Measurements from ENCODE around the genes VWA3B and INPP4A.

DNA sequence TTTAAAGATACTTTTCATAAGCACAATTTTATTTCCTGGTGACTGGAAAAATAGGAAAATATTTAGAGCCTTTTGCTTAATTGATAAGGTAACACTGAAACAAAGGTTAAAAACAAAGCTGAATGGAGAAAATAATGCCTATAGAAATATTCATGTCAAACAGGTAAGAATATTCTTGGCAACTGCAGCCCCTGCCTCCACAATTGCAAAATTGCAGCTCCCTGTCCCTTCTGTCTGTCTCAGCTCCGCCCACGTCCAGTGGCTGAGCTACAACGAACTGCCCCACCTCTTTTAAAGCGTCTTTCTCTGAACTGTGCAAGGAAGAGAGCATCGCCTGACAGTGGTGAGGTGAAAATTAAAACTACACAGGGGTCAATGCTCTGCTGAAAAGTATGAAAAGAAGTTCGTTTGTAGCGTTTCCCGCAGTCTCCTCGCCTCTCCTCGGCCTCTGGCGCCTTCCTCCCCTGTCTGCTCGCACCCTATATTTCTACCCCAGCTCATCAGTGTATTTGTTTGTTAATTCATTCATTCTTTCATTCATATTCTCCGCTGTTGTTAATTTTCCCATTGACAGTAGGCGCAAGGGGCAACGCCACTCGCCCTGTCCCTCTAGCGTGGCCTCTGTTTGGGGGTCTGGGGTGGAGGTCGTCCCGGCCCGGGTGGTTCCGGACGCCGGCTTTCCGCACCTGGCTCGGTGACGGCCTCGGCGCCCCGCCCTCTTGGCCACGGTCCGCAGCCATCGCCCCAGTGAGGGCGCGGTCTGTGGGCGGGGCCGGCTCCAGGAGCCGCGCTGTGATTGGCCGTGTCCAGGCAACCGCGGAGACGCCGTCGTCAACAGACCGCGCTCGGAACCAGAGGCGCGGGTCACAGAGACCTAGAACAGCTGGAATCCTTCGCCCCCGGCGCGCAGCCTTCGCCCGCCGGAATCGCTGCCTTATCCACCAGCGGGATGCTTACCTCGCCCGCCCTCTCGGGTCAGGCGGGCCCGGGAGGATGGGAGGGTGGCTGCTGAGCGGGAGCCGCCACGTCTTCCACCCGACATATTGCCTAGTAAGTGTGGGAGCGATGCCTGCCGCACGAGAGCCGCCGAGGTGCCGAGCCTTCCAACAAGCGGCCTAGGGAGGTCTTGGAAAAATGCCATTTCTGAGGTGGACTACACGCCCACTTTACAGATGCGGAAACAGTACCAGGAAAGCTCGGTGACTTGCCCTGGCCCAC lies at the start of gene VWA3B:
Gene VWA3B (plus strand): TSS at position 854 of the 1,218 bp plus-strand sequence.
- RRBS, result 2% methylated on average over 19 of the region's 77 CpGs
CAGE:
- cytosol, long polyA plus RNA, result no peak
- long polyA plus RNA, result no peak
- nucleus, long polyA plus RNA, result no peak

- RRBS, result no CpG with 5 or more reads among the region's 20 CpGs
CAGE:
- cytosol, long polyA plus RNA, result no peak
- long polyA plus RNA, result no peak
- nucleus, long polyA plus RNA, result no peak
These were observed 75.7 kb downstream of the VWA3B start for GRCh38 chr2:98162466-98163307.

DNA sequence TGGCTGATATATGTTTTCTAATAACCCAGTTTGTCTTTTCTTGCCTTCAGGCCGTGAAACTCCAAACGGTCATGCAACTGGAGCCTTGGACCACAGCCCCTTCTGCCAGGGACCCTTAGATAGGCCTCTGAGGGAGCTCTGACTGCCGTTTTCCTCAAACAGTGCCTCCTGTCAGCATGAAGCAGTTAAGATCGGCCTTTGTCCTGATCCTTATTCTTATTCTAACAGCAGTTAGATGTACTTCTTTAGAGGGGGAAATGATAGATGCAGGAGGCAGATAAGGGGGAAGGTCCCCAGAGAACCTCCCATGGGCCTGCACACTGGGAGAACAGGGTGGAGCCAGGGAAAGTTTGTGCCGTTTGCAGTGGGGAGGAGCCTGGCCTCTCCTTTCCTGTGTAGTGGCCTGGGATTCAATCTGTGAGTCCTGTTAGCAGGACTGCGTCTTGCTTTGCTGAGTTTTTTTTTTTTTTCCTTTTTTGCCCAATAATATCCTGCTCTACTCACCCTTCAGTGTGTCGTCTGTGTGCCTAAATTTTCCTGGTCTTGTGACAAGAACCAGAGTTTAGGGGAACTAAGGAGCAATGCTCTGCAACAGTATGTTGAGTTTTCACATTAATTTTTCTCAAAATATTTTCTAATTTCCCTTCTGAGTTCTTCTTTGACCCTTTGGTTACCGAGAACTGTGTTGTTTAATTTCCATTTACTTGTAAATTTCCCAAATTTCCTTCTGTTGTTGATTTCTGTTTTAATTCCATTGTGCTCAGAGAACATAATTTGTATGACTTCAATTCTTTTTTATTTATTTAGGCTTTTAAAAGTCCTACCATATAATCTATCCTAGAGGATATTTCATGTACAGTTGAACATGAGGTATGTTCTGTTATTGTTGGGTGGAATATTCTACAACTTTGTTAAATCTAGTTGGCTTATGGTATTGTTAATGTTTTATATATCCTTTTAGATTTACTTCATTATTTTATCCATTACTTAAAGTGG lies 7.7 kb upstream of the INPP4A start:
- RRBS, result no CpG with 5 or more reads among the region's 8 CpGs
CAGE:
- cytosol, long polyA plus RNA, result no peak
- long polyA plus RNA, result no peak
- nucleus, long polyA plus RNA, result no peak

GRCh38 chr2:98444304-98445622 lies at the start of gene INPP4A:
TSS of gene INPP4A (plus strand) at chr2:98444858.
- RRBS, result 1% methylated on average over 45 of the region's 110 CpGs
CAGE:
- cytosol, long polyA plus RNA, result no peak
- long polyA plus RNA, result no peak
- nucleus, long polyA plus RNA, result no peak

GRCh38 chr2:98445623-98446794 lies 1.4 kb downstream of the INPP4A start:
- RRBS, result no CpG with 5 or more reads among the region's 19 CpGs
CAGE:
- cytosol, long polyA plus RNA, result no peak
- long polyA plus RNA, result no peak
- nucleus, long polyA plus RNA, result no peak

DNA sequence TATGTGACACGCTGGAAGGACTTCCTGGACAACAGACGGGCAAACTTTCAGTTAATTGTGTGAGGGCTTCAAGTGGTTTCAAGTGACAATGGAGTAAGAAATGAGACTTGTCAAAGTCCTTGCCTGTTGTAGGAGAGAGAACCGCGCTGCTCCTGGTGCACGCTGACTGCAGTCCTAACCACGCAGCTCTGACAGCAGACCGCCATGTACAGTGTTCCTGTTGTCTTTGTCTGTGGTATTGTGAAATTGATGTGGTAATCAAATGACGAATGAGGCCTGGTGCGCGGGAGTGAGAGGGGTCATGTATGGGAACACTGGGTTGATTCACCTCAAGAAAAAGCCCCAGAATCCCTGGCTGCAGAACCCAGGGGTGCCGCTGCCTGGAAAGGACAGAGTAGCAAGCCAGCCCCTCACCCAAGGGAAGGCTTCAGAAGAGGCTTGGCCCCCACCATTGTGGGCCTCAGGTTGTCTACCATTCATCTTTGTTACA lies 64.0 kb downstream of the INPP4A start:
- RRBS, result no CpG with 5 or more reads among the region's 11 CpGs
CAGE:
- cytosol, long polyA plus RNA, result no peak
- long polyA plus RNA, result no peak
- nucleus, long polyA plus RNA, result no peak

GRCh38 chr2:98546809-98547858 lies 61.2 kb downstream of the COA5 start:
- RRBS, result no CpG with 5 or more reads among the region's 7 CpGs
CAGE:
- cytosol, long polyA plus RNA, result no peak
- long polyA plus RNA, result no peak
- nucleus, long polyA plus RNA, result no peak

DNA sequence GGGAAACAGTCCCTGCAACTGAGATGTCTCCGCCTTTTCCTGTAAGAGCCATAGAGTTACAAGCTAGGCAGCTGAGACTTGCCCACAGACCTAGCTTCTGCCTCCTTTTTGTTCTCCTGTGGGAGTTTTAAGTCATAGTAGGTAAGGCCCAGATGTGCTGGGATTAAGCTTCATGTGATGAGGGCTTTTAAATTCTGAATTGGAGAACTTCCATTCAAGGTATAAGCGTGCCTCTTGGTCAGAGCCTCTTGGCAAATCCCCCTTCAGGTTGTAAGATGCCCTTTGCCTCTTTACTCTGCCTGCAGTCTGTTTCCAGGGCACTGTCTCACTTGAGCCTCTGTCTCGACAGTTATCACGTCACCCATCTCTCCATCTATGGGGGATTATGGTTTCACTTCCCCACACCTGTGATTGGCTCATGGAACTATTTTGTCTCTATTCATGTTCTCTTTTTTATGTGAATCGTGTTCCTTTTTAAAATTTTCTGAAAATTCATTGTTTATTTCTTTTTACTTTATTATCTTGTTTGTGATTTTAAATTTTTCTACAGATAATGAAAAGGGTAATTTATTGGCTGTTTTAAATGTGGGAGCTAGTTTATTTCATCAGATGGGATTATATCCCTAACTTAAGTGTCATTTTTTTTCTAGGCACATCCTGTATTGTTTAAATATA lies 51.7 kb downstream of the COA5 start:
- RRBS, result no CpG with 5 or more reads among the region's 5 CpGs
CAGE:
- cytosol, long polyA plus RNA, result no peak
- long polyA plus RNA, result no peak
- nucleus, long polyA plus RNA, result no peak

GRCh38 chr2:98728098-98728688 lies 2.7 kb downstream of the MGAT4A start:
- RRBS, result no CpG with 5 or more reads among the region's 4 CpGs
CAGE:
- cytosol, long polyA plus RNA, result no peak
- long polyA plus RNA, result no peak
- nucleus, long polyA plus RNA, result no peak

GRCh38 chr2:98772596-98773168 lies 41.8 kb upstream of the MGAT4A start:
- RRBS, result no CpG with 5 or more reads among the region's 12 CpGs
CAGE:
- cytosol, long polyA plus RNA, result no peak
- long polyA plus RNA, result no peak
- nucleus, long polyA plus RNA, result no peak

- RRBS, result no CpG with 5 or more reads among the region's 2 CpGs
CAGE:
- cytosol, long polyA plus RNA, result no peak
- long polyA plus RNA, result no peak
- nucleus, long polyA plus RNA, result no peak
These were observed 93.4 kb upstream of the MGAT4A start for GRCh38 chr2:98824255-98824797.

GRCh38 chr2:98908683-98909375 lies 27.2 kb downstream of the CRACDL start:
- RRBS, result no CpG with 5 or more reads among the region's 8 CpGs
CAGE:
- cytosol, long polyA plus RNA, result no peak
- long polyA plus RNA, result no peak
- nucleus, long polyA plus RNA, result no peak

- RRBS, result no CpG with 5 or more reads among the region's 10 CpGs
CAGE:
- cytosol, long polyA plus RNA, result no peak
- long polyA plus RNA, result no peak
- nucleus, long polyA plus RNA, result no peak
These were observed 237.5 kb downstream of the AFF3 start for GRCh38 chr2:99904643-99905496.

DNA sequence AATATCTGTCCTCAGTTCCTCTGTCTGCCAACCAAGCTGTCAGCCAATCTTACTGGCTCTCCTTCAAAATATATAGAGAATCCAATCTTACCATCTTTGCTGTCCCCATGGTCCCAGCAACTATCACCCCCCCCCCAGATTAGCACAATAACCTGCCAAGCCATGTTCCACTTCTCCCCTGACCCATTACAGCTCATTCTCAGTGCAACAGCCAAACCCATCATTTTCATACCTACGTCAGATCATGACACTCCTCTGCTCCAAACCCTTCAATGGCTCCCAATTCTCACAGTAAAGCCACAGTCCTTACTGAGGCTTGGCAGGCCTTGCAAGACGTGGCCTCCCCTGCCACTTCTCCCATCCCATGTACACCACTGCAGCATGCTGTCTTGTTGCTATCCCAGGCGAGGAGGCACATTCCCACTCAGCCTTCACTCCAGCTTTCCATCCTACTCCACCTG lies 145.0 kb downstream of the AFF3 start:
- RRBS, result no CpG with 5 or more reads among the region's 3 CpGs
CAGE:
- cytosol, long polyA plus RNA, result no peak
- long polyA plus RNA, result no peak
- nucleus, long polyA plus RNA, result no peak

GRCh38 chr2:100192242-100192884 lies 50.0 kb upstream of the AFF3 start:
- RRBS, result no CpG with 5 or more reads among the region's 5 CpGs
CAGE:
- cytosol, long polyA plus RNA, result no peak
- long polyA plus RNA, result no peak
- nucleus, long polyA plus RNA, result no peak

DNA sequence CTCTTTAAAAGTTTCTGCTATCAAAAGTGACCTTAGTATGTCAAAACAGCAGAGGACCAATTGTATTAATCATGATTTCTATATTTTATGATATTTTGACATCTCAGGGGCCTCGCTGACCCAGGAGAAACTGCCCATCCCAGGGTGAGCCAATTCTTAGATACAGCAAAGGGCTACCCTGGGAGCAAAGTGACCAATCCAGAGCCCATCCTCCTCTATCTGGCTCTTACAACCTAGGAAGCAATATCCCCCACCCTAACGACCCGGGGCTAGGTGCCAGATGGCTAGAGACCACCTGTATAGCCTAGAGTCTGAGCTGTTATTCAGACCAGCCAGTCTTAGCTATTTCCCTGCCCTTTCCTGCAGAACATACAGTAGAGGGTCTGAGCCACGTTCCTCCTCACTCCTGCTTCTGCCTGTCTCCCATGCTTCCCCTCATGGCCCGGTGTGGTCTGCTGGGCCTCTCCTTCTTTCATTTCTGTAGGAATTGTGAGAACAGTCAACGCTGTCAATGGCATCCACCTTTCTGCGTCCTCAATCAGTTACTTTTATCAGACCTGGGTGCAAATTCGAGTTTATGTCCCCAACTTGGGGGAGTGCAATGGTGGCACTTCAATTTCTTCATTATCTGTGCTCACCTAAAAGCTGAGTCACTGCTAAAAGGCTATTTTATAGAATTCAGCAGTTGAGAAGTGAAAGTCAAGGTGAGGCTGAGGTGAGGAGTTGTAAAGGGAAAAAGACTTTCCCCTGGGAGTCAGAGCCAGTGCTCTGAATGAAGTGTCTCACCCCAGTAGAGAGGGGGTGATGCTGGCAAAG lies 42.6 kb downstream of the LONRF2 start:
- RRBS, result no CpG with 5 or more reads among the region's 8 CpGs
CAGE:
- cytosol, long polyA plus RNA, result no peak
- long polyA plus RNA, result no peak
- nucleus, long polyA plus RNA, result no peak

DNA sequence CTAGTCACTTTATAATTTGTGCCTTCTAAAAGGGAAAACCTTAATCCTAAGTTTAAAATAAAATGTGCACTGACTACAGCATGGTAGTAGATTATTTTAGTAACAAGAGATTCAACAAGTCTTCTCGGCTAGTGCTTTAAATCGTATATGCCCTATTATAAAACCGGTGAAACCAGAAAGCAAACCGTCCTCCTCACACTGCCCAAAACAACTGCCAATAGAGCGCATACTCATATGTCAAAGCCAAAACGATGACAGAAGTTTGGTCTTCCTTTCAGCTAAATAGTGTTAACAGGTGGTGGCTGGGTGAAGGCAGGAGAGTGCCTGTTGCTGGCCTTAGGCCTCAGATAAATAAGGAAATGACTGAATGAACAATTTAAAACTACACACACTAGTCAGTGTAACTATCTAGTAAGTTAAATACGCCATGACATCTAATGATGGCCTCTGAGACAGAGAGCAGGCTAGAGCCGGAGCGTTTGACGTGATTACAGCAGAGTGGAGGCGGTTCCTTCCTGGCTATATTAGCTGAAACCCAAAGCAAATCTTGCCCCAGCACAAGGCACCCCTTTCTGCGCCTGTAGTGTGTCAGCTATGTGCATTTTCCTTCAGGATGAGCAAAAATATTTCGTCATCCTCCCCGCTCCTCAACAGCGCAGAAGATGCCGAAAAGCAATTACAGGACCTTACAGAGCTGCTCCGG lies 1.7 kb downstream of the LONRF2 start:
- RRBS, result no CpG with 5 or more reads among the region's 17 CpGs
CAGE:
- cytosol, long polyA plus RNA, result no peak
- long polyA plus RNA, result no peak
- nucleus, long polyA plus RNA, result no peak

DNA sequence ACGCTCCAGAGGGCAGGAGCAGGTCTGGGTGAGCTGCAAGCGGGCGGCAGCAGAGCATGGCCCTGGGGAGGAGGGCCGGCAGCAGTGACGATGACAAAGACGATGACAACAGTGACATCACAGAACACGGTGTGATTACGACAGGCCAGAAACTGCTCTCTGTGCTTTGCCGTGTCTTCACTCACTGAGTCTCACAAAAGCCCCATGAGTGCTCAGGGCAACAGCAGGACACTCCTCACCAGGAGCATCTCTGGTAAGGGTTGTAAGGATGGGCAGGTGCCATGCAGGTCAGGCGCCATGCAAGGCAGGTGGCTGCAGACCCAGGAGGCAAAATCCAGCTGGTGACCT lies 23.2 kb downstream of the CHST10 start:
- RRBS, result no CpG with 5 or more reads among the region's 10 CpGs
CAGE:
- cytosol, long polyA plus RNA, result no peak
- long polyA plus RNA, result no peak
- nucleus, long polyA plus RNA, result no peak

- RRBS, result no CpG with 5 or more reads among the region's 13 CpGs
CAGE:
- cytosol, long polyA plus RNA, result no peak
- long polyA plus RNA, result no peak
- nucleus, long polyA plus RNA, result no peak
These were observed 90.9 kb downstream of the PDCL3 start for GRCh38 chr2:100653547-100654323.

DNA sequence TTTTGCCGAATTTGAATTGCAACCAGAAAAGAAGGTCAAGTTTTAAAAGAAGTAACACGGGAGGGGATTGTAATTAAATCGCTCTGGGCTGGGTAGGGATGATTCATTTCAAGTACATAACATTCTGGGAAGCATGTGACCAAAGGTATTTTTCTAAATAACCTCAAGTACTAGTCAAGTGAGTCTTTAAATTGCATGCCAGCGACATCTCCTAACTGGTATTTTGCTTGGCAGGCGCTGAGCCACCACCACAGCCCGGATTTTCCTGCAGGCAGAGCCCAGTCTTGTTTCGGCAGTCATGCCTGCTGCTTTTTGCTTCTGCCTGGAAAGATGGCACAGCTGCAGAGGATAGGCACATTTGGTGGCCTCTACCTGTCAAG lies 33.7 kb upstream of the NPAS2 start:
- RRBS, result no CpG with 5 or more reads among the region's 7 CpGs
CAGE:
- cytosol, long polyA plus RNA, result no peak
- long polyA plus RNA, result no peak
- nucleus, long polyA plus RNA, result no peak